Mammary microvascular endothelial cell (primary cell): ENCODE data around the genes NOL6, ANKRD18B and ENHO.

DNA sequence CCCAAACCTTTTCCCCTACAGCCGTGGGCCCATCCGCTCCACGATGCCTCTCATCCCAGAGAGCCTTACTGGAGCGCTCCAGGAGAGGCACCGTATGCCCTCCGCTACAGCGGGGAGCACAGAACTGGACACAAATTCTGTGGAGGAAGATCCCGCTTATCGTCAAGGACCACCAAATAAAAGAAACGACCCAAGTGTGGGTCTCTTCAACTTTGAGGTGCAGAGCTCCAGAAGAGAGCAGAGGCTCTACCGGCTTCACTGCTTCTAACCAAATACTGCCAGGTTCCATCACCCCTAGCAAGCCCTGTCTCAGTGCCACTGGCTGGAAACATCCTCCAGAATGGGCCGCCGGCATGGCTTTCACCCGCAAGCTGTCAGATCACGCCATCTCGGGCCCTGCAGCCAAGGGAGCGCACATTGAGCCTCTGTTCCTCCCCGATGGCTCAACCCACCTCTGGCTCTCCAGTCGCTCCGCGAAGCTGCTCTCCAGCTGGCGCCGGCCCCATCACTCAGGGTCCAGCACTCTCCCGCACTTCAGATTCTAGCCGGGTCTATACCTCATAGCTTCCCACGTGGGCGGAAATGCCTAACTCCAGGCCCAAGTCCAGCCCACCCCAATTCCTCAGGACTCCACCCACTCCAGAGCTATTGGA, at the start of gene NOL6:
Gene NOL6 (minus strand): TSS at position 588 of the 653 bp plus-strand sequence.
- RAMPAGE, long total RNA: no peak

DNA sequence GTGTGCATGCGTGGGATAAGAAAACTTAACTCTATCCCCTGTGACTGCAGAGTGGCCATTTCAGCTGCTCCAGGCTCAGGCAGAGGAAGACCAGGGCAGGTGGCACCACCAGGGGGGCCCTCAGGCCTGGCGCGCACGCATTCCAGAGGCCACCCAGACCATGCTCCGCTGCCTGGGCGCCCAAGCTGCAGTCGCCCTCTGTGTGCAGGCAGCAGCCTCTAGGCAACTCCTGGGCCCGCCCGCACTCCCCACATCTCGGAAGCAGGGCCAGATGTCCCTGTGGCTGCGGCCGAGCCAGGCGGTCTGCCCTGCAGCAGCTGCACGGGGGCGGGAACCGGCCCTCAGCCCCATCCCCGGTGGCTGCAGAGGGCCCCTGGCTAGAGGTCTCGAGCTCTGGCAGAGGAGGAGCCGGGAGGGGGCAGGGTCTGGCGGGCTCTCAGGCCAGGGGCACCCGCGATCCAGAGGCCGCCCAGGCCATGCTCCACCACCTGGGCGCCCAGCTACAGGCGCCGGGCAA, 626 bp upstream of the ANKRD18B start:
- RAMPAGE, long total RNA: no peak

- RAMPAGE, long total RNA: no peak
Measured at GRCh38 chr9:33523884-33525053, at the start of gene ANKRD18B. Gene ANKRD18B (plus strand): TSS chr9:33524251.

- RAMPAGE, long total RNA: no peak
Measured at GRCh38 chr9:33739517-33739889, 55.9 kb upstream of the PRSS3 start.

DNA sequence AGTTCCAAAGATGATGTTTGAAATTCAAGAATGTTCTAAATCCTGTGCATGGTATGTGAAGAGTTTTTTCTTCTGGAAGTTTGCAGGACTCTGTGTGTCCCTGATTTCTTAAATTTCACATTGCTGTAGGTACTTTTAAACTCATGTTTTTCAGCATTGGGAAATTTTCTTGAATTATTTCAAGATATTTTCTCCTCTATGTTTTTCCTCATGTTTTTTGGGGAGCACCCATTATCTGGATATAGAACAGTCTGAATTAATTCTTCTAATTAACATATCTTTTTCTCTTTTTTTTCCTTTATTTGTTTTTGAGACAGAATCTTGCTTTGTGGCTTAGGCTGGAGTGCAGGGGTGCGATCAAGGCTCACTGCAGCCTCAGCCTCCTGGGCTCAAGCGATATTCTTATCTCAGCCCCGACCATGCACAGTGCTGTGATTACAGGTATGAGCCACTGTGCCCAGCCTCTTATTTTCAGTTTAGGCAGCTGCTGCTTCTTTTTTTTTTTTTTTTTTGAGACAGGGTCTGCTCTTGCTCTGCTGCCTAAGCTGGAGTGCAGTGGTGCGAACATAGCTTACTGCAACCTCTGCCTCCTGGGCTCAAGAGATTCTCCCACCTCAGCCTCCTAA, 20.1 kb downstream of the UBE2R2 start:
- RAMPAGE, long total RNA: no peak

GRCh38 chr9:33867928-33868751, 51.2 kb downstream of the UBE2R2 start:
- RAMPAGE, long total RNA: no peak

- RAMPAGE, long total RNA: no peak
Measured at GRCh38 chr9:33916884-33917368, 100.0 kb downstream of the UBE2R2 start.

GRCh38 chr9:34016949-34017440, 31.7 kb downstream of the UBAP2 start:
- RAMPAGE, long total RNA: no peak

DNA sequence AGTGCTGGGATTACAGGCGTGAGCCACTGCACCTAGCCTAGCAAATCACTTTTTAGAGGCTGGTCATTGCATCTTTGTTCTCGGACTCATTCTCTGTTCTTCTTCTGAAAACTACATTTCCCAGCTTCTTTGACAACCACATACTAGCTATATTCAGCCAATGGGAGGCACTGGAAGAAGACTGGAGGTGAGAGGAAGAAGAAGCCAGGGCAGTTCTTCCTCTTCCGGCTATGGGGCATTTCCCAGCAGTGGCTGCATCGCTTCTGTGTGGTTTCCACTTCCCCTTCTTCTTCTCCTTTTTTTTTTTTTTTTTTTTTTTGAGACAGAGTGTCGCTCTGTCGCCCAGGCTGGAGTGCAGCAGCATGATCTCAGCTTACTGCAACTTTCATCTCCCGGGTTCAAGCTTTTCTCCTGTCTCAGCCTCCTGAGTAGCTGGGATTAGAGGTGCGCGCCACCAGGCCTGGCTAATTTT, 7.1 kb upstream of the UBAP1 start:
- RAMPAGE, long total RNA: no peak

DNA sequence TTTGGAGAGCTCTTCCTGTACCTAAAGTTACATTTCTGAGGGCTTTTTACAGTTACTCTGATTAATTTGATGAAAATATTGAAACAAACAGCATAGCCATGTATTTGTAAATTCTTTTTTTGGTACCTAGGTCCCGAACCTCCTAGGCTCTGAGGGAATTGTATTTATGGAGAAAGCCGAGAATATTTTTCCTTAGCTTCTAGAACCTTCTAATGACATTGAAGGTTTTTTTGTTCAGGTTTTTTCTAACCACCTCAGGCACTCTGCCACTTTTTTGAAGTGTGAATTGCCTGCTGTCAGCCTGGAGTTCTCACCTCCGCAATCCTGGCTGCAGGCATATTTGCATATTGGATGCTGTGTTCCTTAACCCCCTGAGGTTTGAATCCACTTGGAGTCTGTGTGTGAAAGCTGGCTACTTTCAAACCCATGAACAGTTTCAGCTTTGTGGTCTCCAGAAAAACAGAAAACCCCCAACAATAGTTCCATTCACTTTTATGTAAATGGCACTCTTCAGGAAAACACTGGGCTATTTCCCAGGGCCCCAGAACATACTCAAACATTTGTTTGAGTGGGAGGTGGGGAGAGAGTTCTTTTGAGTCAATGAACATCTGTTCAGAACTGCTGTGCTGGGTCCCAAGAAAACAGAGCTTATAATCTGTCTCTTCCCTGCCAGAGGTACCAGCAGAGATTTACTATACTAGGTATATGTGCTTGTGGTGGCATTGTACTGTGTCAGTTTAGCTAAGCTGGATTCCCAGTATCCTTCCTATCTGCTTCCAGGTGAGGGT, 4.9 kb downstream of the NUDT2 start:
- RAMPAGE, long total RNA: no peak

DNA sequence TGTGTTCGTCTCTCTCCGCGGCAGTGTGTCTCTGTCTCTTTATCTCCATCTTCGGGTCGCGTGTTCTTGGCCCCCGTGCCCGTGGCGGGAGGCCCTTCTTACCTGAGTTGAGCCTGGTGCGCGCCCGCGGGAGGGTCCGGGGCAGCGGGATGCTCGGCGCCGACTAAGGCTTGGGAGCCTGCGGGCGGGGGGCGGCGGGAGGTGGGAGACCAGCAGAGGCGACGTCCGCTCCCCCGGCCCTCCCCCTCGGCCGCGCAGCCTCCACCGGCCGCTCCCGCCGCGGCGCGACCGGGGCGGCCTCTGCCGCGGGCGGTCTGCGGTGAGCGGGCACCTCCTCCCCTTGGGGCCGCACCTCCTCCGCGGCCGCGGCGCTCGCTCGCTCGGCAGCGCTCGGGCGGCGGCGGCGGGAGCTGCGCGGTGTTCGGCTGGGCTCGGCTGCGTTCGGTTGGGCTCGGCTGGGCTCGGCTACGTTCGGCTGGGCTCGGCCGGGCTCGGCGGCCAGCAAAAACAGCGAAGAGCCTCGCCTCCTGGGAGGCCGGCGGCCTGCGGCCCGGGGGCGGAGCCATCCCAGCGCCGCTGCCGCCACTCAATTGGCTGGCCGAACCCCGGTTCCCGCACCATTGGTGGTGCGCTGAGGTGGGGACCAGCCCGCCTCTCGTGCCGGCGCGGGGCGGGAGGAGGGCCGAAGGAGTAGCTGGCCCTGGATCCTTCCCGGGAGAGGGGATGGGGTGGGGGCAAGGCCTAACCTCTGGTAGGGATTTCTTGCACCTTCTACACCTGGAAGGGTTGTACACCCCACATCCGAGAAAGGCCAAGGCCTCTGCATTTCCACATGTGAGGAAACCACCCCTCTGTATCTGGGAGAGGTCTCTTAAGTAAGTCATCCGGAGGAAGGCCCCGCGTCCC, at the start of gene ENHO:
Gene ENHO (minus strand): TSS at position 316 of the 906 bp plus-strand sequence.
- RAMPAGE, long total RNA: no peak

DNA sequence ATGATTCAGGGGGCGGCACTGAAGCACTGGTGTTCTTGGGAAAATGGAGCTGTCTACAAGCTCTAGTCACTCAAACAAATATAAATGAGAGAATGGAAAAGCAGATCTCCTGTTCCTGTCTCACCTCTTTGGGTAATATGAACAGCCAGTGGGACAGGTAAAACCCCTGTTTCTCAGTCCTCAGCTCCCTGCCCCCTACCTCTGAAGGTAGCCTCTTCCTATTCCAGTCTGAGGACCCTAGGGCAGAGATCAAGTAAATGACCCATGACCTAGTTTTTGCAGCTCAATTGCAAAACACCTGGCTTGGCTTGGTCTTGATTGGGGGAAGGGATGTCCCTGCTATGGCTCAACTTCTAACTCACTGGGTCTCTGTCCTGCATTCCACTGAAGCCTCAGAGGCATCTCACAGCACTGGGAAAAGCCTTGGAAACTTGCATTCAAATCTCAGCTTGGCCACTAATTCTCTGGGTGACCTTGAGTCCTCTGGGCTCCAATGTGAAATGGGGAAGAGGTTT, 1.7 kb upstream of the GALT start:
- RAMPAGE, long total RNA: no peak

GRCh38 chr9:34701986-34702558, 7.9 kb downstream of the CCL21 start:
- RAMPAGE, long total RNA: no peak

GRCh38 chr9:35096828-35097061, 354 bp upstream of the PIGO start:
- RAMPAGE, long total RNA: no peak

GRCh38 chr9:35177557-35177921, 15.7 kb downstream of the UNC13B start:
- RAMPAGE, long total RNA: no peak

DNA sequence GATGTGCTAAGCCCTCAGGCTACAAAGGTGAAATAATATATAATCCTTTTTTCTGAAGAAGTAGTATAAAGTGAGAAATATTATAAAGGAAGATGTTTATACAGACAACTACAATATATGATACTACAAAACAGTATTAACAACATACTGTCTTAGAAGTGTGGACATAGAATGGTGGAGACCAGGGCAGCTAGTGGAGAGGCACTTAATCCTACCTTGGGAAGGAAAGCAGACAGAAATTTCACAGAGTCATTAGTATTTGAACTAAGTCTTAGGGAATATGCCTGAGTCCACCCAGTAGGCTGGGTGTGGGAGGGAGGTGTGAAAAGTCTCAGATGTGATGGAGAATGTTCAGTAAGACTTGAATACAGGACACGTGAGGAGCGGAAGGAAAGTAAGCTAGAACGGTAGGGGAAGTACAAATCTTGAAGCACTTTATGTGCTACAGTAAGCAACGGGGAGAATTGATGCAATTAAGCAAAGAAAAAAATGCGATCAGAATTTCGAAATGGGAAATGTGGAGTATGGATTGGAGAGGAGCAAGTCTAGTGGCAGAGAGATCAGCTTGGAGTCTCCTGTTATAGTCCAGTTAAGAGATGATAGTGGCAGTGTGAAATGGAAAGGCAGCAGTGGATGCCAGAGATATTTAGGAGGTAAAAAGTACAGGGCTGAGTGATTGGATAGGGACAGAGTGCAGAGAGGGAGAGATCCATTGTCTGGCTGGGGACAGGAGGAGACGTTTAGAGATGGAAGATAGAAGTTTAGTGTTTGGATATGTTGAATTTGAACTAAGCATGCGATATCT, 128.1 kb upstream of the RUSC2 start:
- RAMPAGE, long total RNA: no peak

DNA sequence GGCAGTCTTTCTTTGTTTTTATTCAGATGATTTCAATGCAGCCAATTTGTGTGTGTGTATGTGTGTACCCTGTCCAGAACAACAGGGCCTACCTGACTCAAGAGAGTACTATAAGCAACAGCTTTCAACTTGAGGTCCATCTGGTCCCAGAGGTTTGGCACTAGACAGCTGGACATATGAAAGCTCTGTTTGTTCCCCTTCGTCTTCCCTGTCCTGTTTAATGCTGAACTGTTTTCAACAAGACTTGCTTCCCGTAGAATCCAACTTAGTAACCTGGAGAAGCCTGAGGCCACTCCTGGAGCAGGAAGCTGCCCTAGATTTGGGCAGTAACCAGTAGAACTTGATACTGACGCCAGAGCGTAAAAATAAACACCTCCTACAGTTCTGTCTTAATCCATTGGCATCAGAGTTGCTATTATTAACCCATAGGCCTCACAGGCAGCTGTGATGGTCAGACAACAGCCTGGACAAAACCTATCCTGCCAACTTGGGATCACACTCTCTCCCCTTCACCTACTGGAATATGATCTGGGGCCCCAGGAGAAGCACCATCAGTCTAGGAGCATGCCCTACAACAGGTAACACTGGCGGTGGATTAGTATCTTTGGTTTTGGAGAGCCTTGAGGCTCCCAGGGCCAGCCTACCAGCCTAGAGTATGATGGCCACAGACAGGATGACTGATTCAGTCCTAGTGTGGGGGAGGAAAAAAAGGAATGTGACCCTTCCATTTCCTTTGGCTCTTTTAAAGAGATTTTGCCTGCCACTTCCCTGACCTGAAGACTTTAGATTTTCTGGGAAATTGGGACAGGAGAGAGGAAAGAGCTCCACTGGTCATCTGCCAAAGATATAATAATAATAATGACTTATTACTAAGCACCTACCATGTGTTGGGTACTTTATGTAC, 29.2 kb downstream of the RUSC2 start:
- RAMPAGE, long total RNA: no peak

GRCh38 chr9:35649471-35649830, 1.3 kb downstream of the SIT1 start:
- RAMPAGE, long total RNA: no peak

GRCh38 chr9:35679593-35680602, 6.2 kb downstream of the CA9 start:
- RAMPAGE, long total RNA: no peak

GRCh38 chr9:35681693-35682549, 7.8 kb downstream of the TPM2 start:
- RAMPAGE, long total RNA: no peak